Measurements from ENCODE around the genes PAFAH2 and FAM110D.

DNA sequence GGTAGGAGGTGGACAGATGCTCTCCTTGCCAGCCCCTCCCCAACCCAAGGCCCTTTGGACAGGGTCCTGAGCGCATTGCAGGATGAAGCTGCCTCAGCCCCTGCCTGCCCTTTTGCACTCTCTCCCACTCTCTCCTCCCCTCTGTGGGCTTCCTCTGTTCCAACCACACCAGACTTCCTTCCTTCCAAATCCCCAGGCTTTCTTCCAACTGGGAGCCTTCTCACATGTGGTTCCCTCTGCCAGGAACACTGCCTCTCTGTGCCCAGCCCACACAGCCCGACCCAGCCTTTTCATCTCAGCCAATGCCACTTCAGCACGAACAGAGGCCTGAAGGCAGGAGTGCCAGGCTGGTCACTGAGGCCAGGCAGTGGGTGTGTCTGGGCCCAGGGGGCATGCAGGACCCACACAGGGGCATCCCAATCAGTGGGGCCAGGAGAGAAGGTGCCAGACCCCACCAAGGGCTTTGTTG lies 5.9 kb downstream of the SELENON start:
- PRO-cap: unidirectional peak, minus-strand start at position 290 of the sequence

GRCh38 chr1:25861167-25862257 lies 2.3 kb upstream of the AUNIP start:
- PRO-cap: no peak

GRCh38 chr1:25873128-25873518 lies 2.4 kb downstream of the PAQR7 start:
- PRO-cap: no peak

GRCh38 chr1:25927615-25928088 lies 21.4 kb upstream of the STMN1 start:
- PRO-cap: no peak

DNA sequence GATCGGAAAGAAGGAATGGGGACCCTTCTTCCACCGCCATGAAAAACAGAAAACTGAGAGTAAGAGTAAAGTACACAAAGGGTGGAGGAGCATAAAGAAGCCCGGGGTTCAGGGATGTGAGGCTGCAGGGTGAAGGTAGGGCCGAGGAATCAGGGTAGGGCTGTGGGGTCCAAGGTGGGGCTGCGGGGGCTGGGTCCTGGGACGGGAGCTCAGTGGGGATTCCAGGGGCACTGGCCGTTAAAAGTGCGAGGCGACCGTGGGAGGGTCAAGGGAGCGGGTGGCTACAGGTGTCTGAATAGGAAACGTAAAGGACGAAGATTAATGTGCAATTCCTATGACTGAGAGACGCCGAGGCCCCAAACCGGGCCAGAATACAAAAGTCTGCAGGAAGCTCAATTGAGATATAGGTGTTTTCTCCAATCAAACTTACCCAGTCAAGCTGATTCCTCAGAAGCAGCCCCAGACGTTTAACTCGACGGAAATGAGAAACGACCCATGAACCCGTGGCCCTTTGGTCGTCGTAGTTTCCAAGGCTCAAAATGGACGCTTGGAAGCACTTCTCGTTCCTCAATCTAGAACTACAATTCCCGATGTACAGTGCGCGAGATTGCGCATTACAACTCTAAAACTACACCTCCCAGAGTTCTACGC lies at the start of gene PAFAH2:
TSS of gene PAFAH2 (minus strand) at position 469 of the 651 bp plus-strand sequence.
- PRO-cap: unidirectional peak, minus-strand start at position 428 of the sequence; unidirectional peak, minus-strand start at position 469 of the sequence; unidirectional peak, minus-strand start at position 541 of the sequence

DNA sequence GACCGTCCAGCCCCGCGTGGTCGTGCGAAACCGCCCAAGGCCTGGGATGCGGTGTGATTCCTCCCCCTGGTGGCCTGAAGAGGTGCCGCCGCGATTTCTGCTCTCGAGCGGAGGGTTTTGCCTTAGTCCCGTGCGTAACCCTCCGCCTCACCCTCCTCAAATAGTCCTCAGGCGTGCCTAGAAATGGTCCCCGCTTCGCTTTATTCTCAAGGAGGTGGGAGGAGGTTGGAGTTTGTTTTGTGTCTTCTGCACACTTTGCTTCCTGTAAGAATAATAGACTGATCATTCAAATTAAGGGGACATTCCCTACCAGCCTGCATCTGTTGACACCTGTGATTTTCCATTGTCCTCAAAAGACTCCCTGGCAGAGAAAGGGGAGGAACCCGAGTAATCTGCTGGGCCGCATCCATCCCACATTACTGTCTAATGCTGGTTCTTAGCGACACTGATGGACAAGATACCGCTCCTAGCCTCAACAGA lies 423 bp upstream of the PAFAH2 start:
- PRO-cap: no peak

- PRO-cap: bidirectional peak, plus-strand start at chr1:26111165, minus-strand start at chr1:26111060
Measured at GRCh38 chr1:26110648-26111475, 762 bp upstream of the PDIK1L start.

DNA sequence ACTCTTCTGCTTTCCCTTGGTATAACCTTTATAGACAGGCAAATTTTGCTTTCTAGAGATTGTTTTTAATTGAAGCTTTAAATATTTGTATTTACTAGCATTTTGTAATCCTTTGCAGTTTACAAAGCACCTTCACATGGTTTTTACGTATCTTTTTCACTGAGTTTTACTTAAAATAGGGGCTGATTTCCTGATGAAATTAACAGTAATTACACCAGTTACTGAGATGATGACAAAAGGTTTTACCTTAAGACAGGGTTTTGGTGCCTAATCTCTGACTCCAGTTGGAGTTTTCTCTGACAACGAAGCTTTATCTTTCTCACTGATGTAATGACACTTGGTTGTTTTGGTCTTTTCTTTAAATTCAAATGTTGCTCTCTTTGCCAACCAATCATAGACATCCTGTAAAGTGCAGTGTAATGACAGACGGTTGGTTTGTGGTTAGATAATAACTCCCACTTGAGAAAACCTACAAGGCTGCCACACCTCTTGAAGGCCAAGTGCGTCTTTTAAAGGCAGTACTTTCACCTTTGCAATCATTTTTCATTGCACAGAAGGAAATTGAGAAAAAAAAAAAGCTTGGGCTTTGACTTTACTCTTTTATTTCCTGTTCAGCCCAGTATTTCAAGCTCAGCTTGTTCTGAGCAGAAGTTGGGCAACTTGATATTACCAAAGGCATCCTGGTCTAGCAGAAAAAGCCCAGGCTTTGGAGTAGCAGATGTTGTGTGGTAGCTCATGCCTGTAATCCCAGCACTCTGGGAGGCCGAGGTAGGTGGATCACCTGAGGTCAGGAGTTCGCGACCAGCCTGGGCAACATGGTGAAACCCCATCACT lies 14.7 kb downstream of the PDIK1L start:
- PRO-cap: bidirectional peak, plus-strand start at position 462 of the sequence, minus-strand start at position 286 of the sequence; unidirectional peak, plus-strand start at position 681 of the sequence

GRCh38 chr1:26158588-26159162 lies at the start of gene FAM110D:
TSS of gene FAM110D (plus strand) at chr1:26159079.
- PRO-cap: unidirectional peak, plus-strand start at chr1:26159053; unidirectional peak, plus-strand start at chr1:26159079

DNA sequence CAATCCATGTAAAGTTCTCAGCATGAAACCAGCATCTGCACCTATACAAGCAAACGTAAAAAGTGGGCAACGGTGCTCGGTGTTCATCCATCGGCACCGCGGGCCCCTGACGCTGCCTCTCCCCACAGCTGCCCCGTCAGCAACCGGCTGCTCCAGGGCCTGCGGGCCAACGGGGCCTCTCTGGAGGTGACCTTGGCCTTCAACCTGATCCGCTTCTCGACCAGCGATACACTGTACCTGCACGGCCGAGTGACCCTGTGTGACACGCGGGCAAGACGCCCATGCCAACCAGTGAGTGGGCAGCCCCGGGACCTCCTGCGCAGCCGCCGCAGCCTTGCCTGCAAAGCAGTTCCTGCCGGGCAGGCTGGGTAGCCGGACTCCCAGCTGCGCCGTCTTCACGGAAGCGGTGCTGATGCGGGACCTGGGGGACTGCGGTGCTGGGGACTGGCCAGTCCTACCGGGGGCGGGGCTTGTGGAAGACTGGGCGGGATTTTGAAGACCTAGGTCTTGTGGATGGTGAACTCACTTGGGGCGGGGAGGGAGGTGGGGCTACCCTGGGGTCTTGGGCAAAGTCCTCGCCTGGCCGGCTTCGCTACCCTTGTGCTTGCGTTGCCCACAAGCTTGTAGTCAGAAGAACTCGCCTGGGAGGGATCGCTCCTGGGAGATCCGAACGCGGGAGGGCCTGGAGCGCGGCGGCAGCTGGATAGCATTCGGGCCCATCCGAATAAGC lies 8.9 kb upstream of the CEP85 start:
- PRO-cap: bidirectional peak, plus-strand start at position 618 of the sequence, minus-strand start at position 397 of the sequence

DNA sequence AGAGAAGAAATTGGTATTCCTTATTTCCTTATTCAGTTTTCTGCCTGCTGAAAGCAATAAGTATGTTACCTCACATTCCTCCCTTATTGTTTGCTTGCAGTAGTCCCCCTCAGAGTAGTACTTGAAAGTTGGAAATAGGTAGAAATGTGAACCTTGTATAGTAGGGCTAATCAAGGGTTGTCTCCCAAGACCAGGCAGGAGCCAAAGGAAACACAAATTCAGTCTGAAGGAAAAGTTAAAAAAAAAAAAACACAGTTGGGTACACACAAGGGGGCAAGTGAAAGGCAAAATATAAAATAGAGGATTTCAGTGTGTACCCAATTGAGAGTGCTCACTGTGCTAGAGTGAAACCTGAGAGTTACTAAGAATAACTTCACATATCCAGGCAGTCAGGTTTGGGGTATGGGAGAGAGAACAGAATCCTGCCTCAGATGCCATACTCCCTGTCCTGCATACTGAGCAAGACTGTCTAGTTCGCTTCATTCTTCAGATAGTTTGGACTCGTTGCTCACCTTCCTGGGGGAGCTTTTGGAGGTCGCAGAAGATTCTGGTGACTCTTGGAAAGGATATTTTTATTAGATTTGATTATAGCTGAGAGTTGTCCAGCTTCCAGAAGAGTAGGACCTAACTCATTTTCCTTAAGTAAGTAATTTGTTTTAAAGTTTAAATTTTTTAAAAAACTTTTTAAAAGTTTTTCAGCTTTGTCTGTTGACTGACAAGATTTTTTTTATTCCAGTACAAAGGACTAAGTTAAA lies 20.4 kb downstream of the CEP85 start:
- PRO-cap: no peak

DNA sequence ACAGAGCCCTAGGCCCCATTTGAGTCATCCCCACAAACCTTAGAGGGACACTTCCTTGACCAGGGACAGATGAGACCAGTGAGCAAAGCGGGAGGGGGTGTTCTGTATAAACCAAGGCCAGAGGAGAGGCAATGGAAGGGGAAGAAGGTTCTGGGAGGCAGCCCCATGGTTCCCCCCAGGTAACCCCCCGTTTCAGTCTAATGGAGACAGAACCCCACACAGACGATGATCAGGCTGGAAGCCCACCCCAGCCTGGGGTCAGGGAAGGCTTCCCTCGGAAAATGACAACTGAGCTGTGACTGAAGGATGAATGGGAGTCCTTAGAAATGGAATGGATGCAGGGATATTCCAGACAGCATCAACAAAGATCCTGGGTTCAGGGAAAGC lies 3.1 kb downstream of the SH3BGRL3 start:
- PRO-cap: unidirectional peak, plus-strand start at position 225 of the sequence

GRCh38 chr1:26358577-26359462 lies 4.9 kb upstream of the CRYBG2 start:
- PRO-cap: bidirectional peak, plus-strand start at chr1:26359323, minus-strand start at chr1:26358922

DNA sequence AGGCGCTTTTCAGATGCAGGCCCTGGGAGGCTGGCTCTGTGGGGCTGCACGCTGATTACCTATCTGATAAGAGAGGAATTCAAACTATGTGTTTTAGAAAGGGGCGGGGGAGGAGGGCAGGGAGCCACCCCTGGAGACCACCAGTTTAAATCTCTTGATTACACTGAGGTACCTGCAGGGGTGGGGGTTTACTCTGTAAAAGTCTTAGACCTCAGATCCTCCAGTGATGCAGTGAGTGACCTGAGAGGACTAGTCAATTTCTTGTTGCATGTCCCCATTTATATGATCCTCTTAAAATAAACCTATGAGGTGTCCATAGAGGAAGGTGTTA lies 8.5 kb downstream of the LIN28A start:
- PRO-cap: no peak

- PRO-cap: no peak
Measured at GRCh38 chr1:26471313-26471783, 892 bp upstream of the HMGN2 start.

GRCh38 chr1:26778802-26779902 lies 8.6 kb upstream of the PIGV start:
- PRO-cap: no peak

- PRO-cap: unidirectional peak, minus-strand start at chr1:26789253
Measured at GRCh38 chr1:26789010-26789775, 1.4 kb downstream of the PIGV start.

GRCh38 chr1:26850143-26850837 lies 12.7 kb upstream of the SFN start:
- PRO-cap: no peak

DNA sequence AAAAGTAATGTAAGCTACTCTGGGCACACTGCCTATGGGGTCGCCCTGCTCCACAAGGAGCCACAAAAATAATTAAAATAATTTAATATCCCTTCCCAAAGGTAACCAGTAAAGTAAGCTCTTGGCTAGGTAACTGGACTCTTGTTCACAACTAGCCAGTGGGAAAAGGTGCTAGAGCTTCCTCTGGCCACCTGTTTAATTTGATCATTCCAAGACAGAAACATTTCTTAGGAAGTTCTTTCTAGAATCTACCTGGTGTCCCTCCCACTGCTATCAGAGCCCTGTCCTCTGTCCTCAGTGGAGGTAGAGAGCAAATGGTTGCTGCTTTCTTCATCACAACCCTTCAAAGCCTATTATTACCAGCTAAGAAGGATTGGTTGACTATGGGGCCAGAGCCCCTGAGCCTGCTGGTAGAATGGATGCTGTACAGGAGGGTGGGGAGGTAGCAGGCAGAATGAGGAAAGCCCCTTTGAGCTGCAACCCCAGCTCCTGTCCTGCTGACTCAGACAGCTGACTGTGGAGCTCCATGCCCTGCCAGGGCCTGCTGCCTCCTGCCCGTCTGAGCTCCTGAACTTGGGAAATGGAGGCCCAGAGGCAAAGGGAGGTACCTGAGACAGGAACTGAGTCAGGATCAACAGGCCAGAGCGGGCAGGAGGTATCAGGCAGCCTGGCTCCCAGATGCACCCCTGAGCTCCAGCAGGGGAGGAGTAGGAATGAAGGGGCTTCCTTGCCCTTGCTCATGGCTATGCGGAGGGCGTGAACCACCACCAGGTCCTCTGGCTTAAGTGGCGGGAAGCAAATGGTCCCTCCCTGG lies 4.2 kb upstream of the SFN start:
- PRO-cap: no peak

- PRO-cap: unidirectional peak, minus-strand start at chr1:26910541
Measured at GRCh38 chr1:26910093-26911040, 3.4 kb downstream of the NR0B2 start.